Retinal pigment epithelial cell (primary cell): ENCODE measurements around the genes ENKUR and GPR158.

DNA sequence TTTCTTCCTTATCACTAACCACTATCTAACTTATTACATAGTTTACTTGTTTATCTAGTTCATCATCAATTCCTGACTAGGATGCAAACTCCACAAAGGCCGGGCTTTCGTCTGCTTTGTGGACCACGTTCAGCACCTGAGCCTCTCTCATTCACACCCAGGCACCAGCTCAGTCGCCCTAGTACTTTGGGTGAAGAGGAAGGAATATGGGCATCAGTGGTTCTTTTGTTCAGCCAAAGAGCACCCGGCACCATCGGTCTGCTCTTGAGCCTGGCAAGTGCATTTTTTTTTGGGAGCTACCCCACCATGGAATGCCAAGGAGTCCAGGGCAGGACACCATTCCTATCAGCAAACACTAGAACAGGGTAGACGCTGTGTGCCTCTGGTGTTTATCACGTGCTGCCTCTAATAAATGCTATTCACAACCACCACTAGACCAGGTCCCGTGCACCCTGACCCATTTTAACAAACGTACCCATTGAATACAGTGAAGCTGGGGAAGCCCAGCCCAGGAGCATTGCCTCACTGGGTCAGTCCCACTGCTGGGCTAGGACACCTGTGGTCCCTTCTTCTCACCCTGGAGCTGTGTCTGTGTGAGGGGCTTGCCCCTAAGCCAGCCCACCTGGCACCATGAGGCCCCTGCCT, 2.2 kb downstream of the C10orf67 start:
- RRBS, result no CpG with 5 or more reads among the region's 10 CpGs

DNA sequence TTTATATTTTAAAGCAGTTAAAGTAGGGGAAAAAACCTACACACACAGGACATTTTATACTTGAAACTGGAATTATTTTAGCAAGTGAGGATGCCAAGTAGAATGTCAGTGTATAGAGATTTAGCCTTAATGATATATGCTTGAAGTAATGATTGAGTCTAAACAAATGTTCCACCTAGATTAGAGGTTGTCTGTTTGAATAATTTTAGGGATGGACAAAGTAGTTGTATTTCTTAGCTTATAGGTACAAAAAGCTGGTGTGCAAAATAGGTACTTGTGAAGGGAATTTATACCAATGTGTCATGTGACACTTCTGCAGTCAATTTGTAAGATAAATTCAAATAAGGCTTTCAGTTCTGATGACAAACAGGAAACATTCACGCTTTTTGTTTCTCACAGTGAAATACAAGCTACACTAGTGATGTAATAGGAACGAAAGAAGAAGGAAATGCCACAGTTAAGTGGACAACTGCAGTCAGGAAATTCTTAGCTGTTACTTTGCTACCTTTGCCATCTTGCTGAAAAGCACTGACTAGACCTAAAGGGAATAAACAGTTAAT, 9.8 kb downstream of the OTUD1 start:
- RRBS, result no CpG with 5 or more reads among the region's 2 CpGs

DNA sequence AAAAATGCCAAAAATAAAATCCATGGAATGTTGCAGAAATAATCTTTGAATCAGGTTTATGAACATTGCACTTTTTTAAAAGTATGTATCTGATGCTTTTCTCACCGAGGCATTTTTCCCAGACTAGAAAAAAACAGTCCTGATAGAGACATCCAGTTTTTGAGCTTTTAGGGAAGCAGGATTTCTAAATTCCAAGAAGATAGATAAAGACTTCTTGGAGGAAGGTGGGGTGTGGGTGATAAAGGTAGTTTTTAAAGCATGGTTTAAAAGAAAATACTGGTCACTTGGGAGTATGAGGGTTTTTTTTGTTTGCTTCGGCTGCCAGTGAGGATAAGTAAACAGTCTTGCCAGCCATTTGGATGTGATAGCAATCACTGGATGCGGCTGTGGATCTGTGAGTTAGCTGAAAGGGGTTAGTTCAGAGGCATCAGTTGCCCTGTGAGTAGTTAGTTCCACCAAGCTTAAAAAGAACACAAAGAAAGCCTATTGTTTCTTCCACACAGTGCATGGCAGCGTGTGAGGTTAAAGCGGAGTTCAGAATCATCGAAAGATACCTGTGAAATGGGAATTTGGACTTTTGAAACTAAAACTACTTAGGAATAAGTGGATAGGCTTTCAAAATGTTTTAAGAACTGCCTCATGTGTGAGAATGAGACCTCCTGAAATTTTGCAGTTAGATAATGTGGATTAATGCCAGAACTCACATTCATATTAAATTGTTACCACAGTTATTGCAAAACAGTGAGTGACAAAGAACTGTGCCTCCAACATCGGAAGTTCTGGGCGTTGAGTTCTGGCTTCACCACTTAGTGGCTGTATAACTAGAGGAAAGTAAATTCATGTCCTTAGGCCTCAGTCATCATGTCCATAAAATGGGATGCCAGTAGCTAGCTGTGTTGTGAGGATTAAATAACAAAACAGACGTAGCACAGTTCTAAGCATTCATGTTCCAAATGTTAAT, 31.1 kb downstream of the KIAA1217 start:
- RRBS, result no CpG with 5 or more reads among the region's 9 CpGs

DNA sequence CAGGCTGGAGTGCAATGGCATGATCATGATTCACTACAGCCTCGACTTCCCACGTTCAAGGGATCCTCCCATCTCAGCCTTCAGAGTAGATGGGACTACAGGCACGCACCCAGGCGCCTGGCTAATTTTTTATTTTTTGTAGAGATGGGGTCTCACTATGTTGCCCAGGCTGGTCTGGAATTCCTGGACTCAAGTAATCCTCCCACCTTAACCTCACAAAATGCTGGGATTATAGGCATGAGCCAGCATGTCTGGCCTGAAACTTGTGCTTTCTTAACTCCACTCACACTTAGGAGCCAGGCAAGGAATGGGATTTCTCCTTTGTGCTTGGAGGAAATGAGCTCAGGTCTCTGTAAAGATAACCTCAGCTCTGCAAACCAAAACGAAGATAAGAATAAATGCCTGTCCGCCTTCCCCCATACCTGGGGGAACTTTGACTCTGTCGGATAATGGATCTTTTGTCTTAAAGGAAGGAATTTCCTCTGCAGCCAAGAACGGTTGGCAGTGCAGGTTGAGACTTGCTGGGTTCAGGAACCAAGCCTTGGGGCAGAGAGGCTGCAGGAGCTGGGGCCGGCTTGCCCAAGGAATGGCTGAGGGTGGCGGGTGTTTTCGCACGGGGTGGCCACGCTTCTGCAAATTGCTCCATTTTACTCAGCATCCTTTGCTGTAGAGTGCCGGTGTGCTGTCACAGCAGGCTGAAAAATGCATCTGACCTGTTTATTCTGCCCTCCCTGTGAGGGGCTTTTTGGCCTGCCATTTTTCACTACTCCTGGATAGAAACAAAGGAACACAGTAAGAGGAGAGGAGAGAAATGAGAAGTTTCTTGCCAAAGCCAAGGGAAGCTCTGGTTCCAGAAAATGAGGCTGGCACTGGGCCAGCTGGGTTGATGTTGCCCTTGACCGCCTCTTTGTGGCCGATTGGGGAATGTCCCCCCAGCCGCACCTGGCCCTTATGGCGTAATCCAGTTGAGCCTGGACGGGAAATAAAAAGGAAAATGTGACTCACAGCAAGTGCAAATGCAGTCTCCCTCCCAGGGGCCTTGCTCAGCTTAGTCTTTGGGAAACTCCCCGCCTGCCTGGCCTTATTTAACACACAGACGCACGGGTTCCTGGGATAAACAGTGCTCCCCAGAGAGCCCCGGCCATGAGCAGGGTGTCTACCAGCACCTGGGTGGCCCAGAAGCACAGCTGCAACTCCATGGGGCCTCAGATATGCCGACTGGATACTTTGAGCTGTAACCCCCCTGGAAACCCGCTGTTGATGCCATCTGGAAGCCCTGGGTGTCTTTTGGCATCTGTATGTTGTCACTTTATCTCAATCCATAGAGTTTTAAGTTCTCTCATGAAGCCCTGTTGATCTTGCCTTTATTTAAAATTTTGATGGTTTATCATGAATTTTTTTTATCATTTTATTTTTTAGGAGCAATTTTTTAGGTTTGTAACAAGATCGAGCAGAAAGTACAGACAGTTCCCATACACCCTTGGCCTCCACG, 174.5 kb downstream of the KIAA1217 start:
- RRBS, result 100% methylated on average over 1 of the region's 27 CpGs

GRCh38 chr10:24451369-24451786, 242.4 kb downstream of the KIAA1217 start:
- RRBS, result no CpG with 5 or more reads among the region's 3 CpGs

DNA sequence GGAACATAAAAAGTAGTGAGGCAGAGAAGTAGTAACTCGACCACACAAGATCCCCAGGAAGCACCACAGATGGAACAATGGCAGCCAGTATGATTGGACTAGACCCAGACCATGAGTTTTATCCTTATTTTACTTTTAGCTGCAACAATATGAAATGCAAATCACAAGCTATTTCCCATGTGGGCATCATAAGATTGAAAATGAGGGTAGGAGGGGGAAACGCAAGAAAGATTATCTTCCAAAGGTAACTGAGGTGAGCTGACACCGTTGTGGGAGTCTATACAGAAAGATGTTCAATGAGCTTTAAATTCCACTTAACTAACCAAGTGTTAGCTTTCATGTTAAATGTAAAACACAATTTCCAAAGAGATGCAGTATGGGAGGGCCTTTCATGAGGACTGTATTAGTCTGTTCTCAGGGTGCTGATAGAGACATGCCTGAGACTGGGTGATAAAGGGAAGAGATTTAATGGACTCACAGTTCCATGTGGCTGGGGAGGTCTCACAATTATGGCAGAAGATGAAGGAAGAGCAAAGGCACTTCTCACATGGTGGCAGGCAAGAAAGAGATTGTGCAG, 191.5 kb downstream of the ARHGAP21 start:
- RRBS, result no CpG with 5 or more reads among the region's 3 CpGs

DNA sequence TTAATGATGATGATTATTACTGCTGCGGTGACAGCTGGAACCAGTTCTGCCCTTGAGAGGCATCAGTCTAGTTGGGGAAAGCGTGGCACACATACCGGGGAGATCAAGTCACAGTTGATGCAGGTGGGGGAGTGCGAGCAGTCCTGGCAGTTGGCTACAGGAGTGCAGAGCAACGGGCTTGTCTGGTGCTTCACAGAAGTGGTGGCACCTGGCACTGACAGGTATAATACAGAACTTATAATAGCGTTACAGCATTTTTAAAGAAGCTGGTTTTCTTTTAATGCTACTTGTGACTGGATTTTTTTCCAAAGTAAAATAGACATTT, 172.9 kb downstream of the ARHGAP21 start:
- RRBS, result no CpG with 5 or more reads among the region's 6 CpGs

DNA sequence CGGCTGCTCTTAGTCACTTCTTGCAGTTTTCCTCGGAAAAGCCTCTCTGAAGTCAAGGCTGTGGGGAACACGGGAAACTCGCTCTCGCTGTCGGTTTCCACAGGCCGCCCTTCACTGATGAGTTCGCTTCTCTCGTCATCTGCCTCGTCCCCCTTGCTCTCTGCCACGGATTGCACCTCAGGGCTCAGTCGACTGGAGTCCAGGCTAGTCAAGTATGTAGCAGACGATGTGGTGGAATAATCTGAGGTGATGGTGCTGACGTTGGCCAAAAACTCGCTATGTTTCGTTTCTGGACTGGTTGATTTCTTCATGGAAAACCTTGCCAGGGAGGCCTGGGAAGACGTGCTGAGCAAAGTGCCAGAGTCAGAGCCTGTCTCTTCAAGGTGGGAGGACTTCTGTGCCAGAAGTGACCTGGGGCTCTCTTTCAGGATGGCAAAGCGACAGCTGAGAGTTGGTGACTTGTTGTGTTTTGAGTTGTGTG, 138.4 kb downstream of the ARHGAP21 start:
- RRBS, result no CpG with 5 or more reads among the region's 18 CpGs

GRCh38 chr10:24706455-24707567, 16.9 kb downstream of the ARHGAP21 start:
- RRBS, result no CpG with 5 or more reads among the region's 9 CpGs

- RRBS, result under 1% methylated on average over 41 of the region's 72 CpGs
These were observed 589 bp downstream of the ARHGAP21 start for GRCh38 chr10:24723020-24723575.

- RRBS, result no CpG with 5 or more reads among the region's 9 CpGs
These were observed 1.4 kb upstream of the ARHGAP21 start for GRCh38 chr10:24725158-24725476.

DNA sequence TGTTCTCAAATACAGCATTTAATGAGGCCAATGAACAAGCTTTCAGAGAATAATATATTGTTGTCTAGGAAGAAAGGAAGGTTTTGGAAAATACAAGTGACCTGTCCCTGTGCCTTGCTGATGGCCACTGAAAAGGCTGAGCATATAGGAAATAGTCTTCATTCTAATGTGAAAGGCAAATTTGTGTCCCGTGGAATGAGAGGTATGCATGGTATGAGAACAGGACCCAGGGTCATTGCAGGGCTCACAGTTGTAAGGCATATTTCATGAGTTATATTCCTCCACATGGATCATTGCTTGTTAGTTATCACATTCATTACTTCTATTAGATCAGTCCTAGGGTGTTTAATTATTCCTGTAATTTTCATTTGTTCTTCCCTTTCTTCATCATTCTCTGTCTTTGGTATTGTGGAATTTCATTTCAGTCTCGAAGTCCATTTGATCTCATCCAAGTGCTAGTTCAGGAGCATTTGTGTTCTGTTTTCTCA, 39.3 kb upstream of the ARHGAP21 start:
- RRBS, result no CpG with 5 or more reads among the region's 2 CpGs

- RRBS, result no CpG with 5 or more reads among the region's 16 CpGs
These were observed 100.8 kb downstream of the PRTFDC1 start for GRCh38 chr10:24851400-24852261.

GRCh38 chr10:24869594-24869853, 82.9 kb downstream of the PRTFDC1 start:
- RRBS, result no CpG with 5 or more reads among the region's 1 CpG

DNA sequence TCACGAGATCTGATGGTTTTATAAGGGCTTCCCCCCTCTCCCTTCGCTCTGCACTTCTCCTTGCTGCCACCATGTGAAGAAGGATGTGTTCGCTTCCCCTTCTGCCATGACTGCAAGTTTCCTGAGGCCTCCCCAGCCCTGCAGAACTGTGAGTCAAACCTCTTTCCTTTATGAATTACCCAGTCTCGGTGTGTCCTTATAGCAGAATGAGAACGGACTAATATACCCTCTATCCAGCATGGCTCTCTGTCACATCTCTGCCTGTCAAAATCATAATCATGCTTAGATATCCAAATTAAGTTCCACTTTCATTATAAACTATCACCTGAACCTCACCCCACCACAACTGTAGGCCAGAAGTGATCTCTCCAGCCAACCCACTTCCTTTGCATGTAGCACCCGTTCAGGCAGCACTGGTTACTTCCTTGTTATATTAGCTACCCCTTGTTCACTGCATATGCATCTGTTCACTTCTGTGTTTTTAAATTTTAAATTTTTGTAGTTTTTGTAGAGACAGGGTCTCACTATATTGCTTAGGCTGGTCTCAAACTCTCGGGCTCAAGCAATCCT, 64.9 kb downstream of the PRTFDC1 start:
- RRBS, result no CpG with 5 or more reads among the region's 7 CpGs

DNA sequence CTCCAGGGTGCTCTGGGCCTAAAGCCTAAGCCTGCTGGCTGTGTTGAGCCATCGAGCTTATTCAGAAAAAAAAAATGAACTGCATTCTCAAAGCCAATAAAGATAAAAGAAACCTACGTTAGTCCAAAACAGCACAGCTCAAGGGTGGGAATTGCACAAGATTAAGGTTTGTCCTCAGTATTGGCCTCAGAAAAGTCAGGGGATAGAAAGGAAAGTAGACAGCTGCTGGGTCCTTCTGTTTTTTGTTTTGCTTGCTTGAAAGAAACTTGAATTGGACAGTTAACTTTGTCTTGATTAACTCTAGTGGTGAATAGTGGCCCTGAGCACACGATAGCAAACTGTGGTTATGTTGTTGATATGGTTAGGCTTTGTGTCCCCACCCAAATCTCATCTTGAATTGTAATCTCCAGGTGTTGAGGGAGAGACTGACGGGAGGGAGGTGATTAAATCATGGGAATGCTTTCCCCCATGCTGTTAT, 22.7 kb upstream of the PRTFDC1 start:
- RRBS, result no CpG with 5 or more reads among the region's 4 CpGs

DNA sequence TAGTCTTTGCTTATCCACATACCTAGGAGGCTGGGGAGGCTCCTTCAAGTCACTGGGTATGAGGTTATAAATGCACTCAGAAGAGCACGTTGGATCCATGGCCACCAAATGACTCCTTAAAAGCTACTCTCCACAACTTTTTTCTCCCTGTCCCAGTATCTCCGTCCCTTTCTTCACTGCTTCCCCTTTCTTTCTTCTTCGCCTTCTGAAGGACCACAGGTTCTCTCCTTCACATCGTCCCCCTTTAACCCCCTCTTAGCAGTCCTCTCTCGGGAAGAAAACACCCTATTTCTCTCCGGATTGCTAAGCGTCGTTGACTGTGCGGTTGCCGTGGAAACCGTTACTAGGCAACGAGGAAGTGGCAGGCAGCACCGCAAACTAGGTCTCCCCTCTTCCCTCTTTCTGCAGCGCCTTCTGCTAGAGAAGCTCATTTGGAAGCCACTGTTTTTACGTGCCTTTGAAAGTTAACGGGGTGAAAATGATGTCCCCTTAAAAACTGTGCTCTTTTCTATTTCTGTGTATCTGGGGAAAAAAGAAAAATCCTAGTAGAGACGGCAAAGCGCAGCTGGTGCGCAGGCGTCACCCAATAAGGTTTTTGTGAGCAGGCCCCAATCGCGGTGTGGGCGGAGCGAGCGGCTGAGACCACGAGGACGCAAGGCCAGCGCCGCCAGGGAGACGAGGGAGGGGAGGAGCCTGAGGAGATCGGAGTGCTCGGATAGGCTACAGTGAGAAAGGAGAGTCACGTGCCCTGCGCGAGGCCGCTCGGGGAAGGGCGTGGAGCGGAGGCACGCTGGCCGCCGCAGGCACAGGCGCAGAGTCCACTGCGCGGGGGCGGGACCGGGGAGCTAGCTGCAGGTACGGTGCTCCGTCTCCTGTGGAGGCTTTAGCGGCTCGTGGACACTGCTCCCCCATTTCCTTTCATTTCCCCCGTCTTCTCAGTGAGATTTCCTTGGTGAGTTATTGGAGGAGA, at the start of gene ENKUR:
TSS of gene ENKUR (minus strand) at position 321 of the 970 bp plus-strand sequence.
- RRBS, result no CpG with 5 or more reads among the region's 52 CpGs

GRCh38 chr10:25174337-25175483, at the start of gene GPR158:
Gene GPR158 (plus strand): TSS chr10:25175001.
- RRBS, result 1% methylated on average over 44 of the region's 93 CpGs

DNA sequence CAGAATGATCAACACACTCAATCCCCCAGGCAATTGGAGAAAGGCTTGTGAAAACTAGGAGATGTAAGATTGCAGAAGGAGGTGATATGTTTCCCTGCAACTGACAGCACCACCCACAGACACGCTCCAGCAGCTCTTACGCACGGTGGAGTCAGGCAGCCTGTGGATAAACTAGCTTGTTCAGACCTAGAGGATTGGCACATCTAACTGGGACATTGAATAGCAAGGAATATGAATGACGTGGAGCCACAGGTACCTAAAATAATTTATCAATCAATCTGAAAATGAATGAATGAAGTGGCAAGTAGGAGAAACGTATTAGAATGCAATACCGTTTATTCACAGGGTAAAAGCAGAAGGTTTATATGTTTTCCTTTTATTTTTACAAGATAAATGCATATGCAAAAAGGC, 125.6 kb upstream of the MYO3A start:
- RRBS, result no CpG with 5 or more reads among the region's 6 CpGs

GRCh38 chr10:25880768-25881029, 53.3 kb upstream of the MYO3A start:
- RRBS, result no CpG with 5 or more reads among the region's 8 CpGs